Parietal lobe (tissue), 2 donors: ENCODE measurements around a stretch of chr19.

- RAMPAGE, long total RNA, result no peak
Observed at GRCh38 chr19:991181-991669, 7.1 kb downstream of the WDR18 start.

DNA sequence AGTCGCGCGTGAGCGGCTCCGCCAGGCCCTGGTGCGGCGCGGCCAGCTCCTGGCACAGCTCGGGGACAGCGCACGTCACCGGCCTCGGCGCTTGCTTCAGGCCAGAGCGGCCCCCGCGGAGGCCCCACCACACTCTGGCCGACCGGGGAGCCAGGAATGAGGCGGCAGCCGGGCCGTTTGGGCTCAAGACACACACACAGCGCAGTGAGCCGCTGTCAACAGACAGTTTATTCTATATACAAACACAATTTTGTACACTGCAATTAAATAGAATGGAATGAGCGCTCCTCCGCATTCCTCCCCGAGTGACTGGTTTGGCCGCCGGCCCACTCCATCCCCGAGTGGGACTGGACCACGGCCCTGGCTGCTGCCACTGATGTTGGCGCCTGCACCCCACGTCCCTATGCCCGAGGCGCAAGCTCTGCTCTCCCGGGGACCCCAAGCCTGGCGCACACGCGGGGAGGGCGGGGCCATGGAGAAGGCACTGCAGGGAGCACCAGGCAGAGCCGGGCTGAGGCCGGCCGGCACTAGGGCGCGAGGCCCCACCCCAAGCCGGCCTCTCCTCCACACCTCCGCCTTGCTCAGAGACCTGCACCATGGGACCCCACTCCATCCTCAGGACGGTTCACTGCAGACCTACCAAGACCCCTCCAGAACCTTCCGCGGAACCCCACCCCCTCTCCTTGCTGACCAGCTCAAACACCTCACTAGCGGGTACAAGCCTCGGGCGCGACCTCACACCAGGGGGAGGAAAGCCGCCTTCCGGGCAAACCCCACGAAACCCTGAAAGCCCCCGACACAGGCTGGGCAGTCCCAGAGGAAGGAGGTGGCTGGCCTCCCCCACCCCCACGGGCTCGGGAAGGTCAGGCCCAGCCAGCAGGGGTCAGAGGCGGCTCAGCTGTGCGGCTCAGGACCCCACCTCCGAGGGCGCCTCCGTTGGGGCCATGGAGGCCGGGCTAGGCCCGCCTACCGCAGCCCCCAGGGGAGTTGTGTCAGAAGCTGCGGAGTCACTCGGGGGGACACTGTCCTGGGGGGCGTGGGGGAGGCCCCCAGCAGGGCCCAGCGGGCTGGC, 9.6 kb downstream of the GRIN3B start:
- RAMPAGE, long total RNA, result no peak

GRCh38 chr19:1028063-1029034, 1.9 kb downstream of the CNN2 start:
- RAMPAGE, long total RNA, result no peak

GRCh38 chr19:1035758-1036683, 3.9 kb upstream of the ABCA7 start:
- RAMPAGE, long total RNA, result no peak

GRCh38 chr19:1041587-1042873, 2.1 kb downstream of the ABCA7 start:
- RAMPAGE, long total RNA, result no peak

DNA sequence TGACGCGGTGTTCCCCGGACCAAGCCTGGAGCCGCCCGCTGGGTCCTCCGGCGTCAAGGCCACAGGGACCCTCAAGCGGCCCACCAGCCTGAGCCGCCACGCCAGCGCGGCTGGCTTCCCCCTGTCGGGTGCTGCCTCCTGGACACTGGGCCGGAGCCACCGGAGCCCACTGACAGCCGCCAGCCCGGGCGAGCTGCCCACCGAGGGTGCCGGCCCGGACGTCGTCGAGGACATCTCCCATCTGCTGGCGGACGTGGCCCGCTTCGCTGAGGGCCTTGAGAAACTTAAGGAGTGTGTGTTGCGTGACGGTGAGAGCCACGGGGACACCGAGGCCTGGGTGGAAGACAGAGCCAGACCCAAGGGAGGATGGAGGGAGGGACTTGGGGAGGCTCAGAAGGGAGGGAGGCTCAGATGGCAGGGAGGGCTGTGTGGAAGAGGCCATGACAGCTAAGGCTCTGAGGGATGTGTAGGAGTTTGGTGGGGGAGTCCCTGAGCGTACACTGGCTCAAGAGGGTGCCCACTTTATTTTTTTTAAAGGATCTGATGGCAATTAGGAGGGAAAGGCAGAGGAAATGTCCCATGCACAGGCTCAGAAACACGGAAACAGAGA, 1.6 kb downstream of the ARHGAP45 start:
- RAMPAGE, long total RNA, result no peak

- RAMPAGE, long total RNA, result no peak
Observed at GRCh38 chr19:1088149-1088547, 7.0 kb downstream of the POLR2E start.

GRCh38 chr19:1106054-1106925, 2.5 kb downstream of the GPX4 start:
- RAMPAGE, long total RNA, result no peak

- RAMPAGE, long total RNA, result no peak
Observed at GRCh38 chr19:1109077-1110115, 5.6 kb downstream of the GPX4 start.

DNA sequence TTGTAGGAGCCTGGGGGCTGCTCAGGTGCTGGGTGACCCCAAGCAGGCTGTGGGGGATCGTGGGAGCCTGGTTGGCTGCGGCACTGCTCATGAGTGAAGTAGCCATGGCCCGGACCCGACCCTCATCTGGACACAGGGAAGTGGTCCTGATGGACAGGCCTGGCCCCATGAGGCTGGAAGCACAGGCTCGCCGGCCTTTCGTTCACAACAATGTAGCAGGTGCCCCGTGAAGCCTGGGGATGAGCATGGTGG, 6.2 kb downstream of the GPX4 start:
- RAMPAGE, long total RNA, result no peak

DNA sequence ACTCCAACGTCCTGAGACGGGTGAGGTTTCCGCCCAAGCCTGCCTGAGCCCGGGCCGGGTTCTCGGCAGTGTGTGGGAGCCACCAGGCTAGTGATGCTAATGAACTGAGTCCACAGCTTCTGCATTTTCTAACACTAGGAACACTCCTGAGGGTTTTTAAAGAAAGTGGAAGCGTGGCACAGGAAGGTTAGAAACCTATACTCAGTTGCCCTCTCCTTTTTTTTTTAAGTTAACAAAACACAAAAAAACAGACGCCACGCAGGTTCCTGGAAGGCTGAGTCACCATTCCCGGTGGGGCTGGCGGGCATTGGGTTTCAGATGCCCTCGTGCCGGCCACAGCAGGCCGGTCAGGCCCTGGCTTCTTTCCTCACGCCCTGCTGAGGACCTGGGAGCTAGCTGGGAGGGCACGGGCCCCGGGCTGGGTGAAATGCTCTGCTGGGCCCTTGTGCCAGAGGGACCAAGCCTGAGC, 22.3 kb downstream of the GPX4 start:
- RAMPAGE, long total RNA, result no peak

- RAMPAGE, long total RNA, result no peak
Observed at GRCh38 chr19:1161491-1162138, 12.5 kb downstream of the SBNO2 start.

DNA sequence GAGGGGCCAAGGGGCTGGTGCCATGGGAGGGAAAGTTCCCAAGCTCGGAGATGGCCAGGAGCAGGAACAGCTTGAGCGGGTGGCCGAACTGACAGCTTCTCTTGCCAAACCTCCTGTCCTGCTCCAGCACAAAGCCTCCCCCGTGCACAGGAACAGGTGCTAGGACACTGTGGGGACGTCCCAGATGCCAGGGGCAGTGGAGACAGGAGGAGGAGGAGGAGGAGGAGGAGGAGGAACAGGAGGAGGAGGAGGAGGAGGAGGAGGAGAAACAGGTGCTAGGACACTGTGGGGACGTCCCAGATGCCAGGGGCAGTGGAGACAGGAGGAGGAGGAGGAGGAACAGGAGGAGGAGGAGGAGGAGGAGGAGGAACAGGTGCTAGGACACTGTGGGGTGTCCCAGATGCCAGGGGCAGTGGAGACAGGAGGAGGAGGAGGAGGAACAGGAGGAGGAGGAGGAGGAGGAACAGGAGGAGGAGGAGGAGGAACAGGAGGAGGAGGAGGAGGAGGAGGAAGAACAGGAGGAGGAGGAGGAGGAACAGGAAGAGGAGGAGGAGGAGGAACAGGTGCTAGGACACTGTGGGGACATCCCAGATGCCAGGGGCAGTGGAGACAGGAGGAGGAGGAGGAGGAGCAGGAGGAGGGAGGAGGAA, 9.8 kb downstream of the SBNO2 start:
- RAMPAGE, long total RNA, result no peak

DNA sequence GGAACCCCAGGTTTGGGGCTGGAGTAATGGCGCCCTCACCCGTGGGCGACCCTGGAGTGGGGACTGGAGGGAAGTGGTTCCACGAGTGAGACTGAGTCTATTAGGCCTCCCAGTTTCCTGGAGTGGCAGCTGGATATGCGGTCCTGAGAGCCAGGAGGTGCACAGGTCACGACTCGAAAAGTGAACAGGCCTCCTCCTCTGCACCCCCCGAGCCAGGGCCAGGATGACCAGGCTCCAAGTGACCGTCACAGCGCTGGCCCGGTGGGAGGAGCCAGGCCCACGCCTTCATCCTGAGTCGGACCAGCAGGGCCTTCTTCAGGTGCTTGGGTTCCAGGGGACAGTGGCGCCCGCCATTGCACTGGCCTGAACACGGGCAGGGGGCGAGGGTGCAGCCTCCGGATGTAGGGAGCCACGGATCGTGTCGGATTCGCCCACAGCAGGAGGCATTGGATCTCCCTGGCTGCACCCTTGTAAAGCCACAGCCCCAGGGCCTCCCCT, 1.9 kb upstream of the ATP5F1D start:
- RAMPAGE, long total RNA, result no peak

DNA sequence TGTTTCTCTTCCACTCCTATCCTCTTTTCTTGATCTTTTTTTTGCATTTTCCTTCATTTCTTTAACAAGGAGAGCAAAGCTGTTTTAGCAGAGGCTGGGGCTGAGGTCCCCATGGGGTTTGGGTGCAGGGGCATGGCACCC, 9.4 kb downstream of the MIDN start:
- RAMPAGE, long total RNA, result no peak

DNA sequence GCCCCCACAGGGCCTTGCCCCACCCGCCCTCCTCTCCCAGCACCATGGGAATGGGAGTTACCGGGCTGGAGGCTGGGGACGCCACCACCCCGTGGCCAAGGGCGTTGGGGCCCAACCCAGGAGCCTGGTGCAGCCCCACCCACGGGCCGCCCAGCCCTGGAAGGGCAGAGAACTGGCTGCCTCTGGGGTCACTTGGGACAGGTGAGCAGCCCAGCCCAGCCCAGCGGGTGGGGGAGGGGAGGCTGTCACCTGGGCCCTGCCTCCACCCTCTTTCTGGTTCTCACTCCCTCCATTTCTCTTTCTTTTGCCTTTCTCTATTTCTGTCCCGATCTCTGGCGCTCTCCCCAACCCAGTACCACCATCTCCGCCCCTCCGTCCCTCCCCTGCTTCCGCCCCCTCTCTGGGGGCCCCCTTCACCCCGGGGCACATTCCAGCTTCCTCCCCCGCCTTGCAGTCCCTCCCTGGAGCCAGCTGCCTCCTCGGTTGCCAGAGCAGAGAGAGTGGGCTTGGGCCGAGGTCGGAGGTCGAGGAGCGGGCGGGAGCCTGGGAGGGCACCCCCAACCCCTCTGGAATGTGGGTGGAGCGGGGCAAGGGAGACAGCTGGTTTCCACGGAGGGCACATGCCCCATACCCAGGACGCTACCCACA, 6.7 kb upstream of the CIRBP start:
- RAMPAGE, long total RNA, result no peak

GRCh38 chr19:1263170-1263608, 5.9 kb upstream of the CIRBP start:
- RAMPAGE, long total RNA, result no peak

DNA sequence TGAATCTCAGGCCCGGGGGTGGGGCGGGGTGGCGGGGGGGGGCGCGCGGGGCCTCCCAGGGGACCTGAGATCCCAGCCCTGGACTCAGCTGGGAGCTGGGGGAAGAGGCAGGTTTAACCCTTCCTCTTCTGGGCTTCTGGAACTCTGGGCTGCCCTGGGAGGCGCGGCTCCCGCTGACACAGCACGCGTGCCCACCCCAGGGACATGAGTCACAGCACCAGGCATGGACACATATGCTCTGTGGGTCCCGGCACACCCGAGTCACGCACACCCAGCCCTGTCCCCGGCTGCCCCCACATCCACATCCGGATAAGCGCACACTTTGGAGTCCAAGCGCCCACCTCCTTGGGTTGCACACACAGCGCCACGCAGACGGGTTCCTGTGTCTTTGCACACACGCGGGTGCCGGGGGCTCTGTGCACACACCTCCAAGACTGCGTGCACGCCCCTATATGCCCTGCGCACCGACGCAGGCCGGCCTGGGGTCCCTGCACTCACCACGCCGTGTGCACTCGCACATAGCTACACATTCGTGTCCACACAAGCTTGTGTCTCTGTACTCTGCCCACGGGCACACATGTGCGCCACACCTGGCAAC, 3.3 kb upstream of the CIRBP start:
- RAMPAGE, long total RNA, result no peak

GRCh38 chr19:1267644-1268285, 1.4 kb upstream of the CIRBP start:
- RAMPAGE, long total RNA, result no peak

GRCh38 chr19:1268805-1269212, 323 bp upstream of the CIRBP start:
- RAMPAGE, long total RNA, result no peak